Measurements from ENCODE around the genes PDIA5 and HACD2.

- PRO-cap, result bidirectional peak, plus-strand start at chr3:123067100, minus-strand start at chr3:123066857
Measured at GRCh38 chr3:123066630-123067971, at the start of gene PDIA5. PDIA5 (plus strand) TSS chr3:123067025.

DNA sequence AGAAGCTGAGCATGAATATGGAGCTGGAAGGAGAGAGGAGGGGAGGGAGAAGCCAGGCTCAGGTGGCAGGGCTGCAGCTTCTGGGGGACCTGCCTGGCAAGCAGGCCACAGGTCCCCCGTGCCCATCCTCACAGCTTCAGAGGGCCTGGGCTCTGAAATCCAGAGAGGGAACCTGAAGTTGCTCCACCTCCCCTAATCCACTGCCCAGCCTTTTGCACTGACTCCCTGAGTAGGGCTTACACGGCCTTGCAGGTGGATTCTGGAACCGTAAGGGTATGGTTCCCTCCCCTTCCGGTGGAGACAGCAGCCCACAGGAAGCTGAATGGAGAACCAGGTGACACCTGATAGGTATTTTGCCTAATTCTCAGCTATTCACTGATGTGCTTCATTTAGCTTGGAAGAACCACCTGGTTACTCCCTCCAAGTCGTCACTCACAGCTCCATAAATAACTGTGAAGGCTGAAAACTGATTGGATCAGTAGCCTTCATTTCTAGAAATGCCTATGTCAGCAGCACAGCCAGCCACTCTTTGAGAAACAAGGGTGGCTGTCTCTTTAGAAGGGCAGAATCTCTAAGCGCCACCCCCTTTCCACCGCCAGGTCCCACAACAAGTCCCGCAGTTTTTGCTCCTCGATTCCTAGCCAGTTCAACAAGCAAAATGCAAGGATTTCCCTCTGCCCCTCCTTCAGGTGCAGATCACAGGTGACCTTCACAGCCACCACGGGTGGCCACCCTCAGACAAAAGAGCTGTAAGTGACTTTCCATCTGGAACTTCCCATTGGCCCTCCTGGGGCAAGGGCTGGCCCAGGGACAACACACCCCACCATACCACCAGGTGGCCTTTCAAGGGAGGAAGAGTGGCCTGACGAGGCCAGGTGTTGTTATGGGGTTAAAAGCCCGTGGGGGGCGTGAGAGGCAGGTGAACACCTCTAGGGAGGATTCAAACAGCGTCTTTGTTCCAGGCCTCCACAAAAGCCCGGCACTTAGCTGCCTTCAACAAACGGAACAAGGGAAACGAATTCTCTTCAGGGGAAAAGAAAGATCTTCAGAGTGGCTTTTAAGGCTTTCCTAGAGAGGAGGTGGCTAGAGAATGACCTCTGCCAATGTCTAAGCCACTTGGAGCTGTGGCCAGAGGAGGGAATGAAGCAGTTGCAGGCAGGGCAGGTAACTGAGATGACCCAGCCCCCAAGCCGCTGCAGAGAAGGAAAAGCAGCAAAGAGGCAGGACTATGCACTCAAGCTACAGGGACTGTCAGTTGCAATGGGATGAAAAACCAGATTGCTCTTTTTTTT, 113.0 kb downstream of the SEC22A start:
- PRO-cap, result no peak

GRCh38 chr3:123386493-123387153, 62.3 kb downstream of the ADCY5 start:
- PRO-cap, result no peak

GRCh38 chr3:123401759-123402548, 46.9 kb downstream of the ADCY5 start:
- PRO-cap, result no peak

GRCh38 chr3:123406505-123407097, 42.3 kb downstream of the ADCY5 start:
- PRO-cap, result no peak

DNA sequence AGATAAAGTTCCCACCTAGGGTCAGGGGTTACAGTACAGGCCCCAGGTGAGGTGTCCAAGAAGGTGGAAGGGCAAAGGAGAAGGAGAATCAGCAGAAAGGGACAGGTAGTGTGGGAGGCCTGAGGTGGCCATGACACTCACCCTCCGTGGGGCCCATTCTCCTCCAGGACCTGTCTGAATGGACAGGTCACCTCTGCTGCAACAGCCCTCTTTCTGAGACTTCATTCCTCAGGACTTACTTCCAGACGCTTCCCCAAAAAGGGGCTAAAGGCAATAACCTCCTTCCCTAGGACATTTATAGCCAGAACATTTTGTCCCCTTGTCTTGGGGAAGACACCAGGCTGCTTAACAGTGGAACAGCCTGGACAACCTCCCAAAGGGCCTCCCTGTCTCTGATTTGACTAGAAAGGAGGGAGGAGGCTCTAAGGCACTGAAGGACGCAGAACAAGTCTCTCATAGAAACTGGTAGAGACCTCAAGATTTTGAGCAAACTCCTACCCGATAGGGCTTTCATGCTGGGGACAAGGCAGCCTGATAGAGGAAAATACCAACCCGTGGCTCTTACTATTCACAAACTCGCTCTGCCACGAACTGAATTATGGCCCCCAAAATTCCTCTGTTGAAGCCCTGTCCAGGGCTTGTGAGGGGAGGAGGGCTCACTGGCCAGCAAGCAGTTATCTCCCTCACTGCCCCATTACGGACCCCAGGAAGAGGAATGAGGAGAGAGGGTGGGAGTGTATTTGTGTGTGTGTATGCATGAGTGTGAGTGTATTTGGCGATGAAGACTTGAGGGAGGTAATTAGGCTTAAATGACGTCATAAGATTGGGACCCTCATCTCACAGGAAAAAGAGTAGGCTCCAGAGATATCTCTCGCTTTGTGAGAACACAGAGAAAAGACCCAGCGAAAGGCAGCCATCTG, 32.6 kb downstream of the ADCY5 start:
- PRO-cap, result no peak

GRCh38 chr3:123584548-123585113, at the start of gene HACD2:
HACD2 (minus strand) TSS chr3:123585053.
- PRO-cap, result bidirectional peak, plus-strand start at chr3:123585182, minus-strand start at chr3:123585053

DNA sequence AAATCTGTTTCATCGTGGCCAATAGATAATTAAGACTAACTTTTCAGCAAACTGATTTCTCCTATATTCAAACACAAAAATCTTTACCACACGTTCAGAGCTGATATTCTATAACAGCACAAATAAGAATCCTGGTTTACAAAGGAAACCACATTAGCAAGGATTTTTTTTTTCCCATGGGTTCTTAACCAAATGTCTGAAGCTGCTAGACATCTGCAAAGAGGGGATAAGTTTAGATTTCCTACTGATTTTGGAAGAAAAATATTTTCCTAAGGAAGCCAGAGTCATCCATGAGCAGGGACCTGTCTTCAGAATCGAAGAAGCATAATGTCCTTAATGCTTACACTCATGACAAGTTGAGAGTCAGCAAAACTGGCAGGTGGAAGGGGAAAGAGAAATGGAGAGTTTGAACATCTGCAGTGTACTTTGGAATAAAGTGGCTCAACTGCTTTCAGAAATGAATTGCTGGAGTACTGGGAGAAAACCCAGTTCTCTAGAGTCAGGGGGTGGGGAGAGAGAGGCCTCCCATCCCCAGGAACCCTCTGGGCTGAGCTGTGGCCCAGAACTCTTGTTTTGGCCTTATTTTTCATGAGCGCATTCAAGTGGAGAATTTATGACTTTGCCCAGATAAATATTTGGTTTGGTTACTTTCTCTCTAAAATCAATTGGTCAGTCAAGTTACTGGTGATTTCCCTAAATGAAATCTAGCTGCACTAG, 28.5 kb upstream of the HACD2 start:
- PRO-cap, result no peak

DNA sequence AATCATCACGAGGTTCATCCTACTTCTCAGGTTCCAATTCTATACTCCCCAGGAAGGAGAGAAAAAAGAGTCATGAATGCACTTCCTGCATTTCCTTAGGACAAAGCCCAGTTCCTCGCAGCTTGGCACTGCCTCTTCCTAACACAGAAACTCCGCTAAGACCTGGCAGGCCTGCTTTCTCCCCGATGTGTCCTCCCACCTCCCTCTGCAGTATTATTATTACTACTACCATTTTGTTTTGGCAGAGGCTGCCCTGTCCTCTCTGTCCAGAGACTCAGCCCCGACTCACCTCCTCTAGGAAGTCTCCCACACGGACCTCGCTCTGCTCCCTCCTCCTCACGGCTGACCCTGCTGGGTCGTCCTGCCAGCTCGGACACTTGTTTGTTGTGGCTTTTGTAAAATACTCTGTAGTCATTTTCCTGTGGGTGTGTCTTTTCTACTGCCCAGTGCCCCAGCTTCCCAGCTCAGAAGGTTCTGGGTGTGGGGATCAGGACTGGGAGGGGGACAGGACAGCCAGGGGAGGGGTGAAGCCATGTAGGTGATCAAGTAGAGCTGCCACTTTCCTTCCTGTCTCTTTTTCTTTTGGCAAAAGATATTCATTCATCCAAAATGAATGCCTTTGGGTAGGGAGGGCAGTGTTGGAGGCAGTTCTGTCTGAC, 107.3 kb upstream of the HACD2 start:
- PRO-cap, result unidirectional peak, minus-strand start at position 344 of the sequence; unidirectional peak, minus-strand start at position 371 of the sequence

DNA sequence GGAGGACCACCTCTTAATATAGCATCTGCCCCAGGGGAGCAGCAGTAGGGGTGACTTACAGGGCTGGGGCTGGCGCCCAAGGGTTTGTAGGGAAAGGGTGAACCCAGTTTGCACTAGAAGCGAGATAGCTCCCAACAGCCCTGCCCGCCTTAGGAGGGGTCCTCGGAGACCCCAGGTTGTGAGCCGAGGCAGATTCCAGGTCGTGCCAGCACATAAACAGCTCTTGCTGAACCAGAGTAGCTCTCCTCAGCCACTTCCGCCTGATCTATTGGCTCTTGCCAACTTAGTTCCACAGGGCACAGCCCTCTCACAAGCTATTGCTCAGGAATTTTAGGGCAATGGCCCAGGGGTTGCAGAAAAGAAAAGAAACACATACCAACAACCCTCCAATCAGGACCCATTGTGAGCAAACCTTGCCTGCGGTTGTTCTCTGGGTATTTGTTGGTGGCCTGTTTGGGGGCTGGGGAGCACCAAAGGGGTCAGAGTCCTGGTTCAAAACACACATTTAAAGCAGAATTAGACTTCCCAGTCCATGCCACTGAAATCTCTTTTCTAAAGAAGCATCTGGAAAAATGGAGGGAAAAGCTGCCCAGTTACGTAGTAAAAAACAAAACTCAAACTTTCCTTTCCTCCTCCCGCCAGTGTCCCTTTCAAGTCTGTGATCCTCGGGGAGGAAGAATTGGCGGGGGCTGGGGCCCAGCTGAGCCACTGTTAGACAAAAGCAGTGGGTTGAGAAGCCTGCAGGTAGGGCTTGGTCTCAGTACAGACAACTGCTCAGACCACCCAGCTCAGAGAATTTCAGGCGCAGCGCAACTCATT, 117.4 kb downstream of the MYLK start:
- PRO-cap, result no peak

DNA sequence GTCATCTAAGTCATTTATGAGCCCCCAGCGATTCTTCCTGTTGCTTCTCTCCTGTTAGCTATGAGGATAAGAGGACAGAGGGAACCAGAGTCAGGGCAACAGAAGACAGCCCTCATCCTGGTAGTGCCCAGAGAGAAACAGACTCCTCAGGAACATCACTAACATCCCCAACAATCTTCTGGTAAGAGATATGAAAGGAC, 91.6 kb downstream of the MYLK start:
- PRO-cap, result no peak

GRCh38 chr3:124034151-124034740, 1.1 kb downstream of the KALRN start:
- PRO-cap, result unidirectional peak, minus-strand start at chr3:124034445

DNA sequence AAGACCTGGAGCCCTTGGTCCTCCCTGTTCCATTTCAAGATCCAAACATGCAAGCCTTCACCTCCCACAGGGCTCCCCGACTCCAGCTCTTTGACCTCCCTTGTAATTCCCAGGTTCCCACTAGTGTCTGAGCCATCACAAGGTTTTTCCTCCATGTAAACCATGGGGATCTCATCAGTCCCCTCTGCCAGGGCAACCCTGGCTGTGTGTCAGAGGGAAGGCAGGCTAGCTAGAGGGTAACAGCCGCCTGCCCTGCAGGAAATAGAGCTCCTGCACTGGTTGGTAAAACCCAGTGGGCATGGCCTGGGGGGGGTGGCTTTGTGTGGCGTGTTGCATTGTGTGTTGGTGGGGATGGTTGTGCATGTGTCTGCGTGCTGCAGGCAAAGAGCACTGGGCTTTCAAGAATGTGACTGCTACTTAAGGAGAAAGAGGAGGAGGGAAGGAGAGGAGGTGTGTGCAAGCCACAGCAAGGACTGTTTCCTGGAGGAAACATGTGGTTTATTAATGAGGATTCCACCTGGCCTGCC, 216.7 kb downstream of the KALRN start:
- PRO-cap, result no peak

DNA sequence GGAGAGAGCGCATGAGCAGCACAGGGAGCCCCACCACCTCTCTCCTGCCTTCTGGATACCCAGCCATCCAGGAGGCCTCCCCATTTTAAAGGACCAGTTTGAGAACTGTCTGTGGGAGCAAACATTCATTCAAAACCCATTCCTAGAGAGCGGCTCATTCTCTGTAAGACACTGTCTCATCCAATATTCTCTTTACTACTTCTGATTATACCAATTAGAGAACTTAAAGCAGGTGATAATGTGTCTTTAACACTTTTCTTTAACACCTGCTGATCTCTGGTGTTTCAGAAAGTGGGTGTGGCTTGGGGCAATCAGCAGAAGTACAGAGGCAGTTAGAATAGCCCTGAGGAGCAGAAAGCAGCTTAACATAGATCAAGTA, 219.6 kb downstream of the KALRN start:
- PRO-cap, result no peak

GRCh38 chr3:124276069-124276633, 243.0 kb downstream of the KALRN start:
- PRO-cap, result no peak

DNA sequence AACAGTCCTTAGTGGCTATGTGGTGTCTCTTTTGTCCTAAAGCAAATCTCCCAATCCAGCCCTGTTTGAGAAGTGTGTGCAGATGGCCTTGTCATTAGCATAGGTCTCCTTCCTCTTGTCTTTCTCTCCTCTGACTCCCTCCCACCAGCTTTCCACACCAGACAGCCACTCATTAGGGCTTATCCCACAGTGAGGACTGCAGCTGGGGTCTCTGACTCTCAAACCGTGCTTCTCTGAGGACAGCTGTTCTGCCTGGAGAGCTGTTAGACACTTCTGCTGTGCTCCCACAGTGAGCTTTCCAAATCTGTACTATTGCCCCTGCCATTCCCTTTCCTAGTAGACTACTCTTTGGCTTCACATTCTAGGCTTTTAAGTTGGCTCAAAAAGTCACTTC, 331.4 kb downstream of the KALRN start:
- PRO-cap, result no peak

DNA sequence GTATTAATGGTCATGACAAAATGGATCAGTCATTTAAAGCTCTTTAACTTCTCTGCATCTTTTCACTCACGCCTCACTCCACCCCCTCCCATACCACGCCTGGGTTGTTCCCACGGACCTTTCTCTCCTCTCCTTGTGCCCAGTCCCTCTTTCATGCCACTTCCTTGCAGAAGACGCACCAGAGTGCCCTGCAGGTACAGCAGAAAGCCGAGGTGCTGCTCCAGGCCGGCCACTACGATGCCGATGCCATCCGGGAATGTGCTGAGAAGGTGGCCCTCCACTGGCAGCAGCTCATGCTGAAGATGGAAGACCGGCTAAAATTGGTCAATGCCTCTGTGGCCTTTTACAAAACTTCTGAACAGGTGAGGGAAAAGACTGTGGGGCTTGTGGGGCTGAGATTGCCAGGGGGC, 296.1 kb upstream of the UMPS start:
- PRO-cap, result unidirectional peak, minus-strand start at position 121 of the sequence

- PRO-cap, result no peak
Measured at GRCh38 chr3:124602998-124603424, 127.2 kb upstream of the UMPS start.

DNA sequence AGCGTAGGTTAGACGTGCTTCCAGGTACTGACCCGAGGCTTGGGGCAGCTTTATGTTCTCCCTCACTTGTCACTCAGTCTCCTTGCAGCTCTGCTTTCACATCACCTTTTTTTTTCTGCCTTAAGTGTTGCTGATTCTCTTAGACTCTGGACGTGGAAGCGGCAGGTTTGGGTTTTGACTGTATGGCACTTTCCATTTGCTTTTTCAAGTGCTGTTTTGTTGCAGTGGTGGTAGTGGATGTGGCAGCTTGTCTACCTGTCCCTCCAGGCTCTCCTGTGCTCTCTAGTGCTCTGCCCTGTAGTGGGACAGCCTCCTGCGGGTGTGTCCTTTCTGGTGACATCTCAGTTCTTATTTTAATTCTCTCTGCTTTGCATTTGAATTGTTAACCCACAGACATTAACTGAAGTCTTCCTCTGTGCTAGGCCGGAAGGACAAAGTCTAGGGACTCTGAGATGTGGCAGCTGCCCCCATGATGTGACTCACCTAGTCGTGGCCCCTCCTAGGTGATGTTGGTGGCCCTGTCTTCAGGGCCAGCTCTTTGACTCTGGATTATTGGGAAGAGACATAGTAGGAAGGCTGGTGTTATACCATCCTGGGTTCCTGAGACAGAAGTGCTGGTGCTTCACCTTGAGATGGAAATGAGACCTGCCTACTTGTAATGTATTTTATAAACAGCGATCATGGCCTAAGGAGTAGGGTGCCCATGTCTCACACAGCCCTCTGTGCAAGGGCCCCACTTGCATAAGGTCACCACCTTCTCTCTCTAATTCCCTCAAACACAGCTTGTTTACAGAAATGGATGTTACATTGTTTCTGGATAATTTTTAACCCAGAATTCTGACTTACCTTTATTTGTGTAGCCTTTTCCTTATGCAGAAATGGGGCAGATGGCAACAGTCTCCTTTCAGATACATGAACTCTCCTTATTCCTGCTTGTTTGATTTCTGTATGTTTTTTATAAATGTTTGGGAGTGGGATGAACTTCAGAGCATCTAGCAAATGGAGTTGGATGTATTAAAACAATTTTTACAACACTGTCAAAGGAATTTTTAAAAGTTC, 95.3 kb upstream of the UMPS start:
- PRO-cap, result no peak

- PRO-cap, result no peak
Measured at GRCh38 chr3:124636758-124637428, 93.4 kb upstream of the UMPS start.